Cardiac atrium fibroblast (primary cell): ENCODE measurements around a stretch of chr10.

- RAMPAGE, long total RNA, result no peak
These were observed 121.8 kb downstream of the CAMK1D start for GRCh38 chr10:12471080-12471688.

GRCh38 chr10:12529689-12530596 lies 180.6 kb downstream of the CAMK1D start:
- RAMPAGE, long total RNA, result no peak

GRCh38 chr10:12615304-12615606 lies 265.9 kb downstream of the CAMK1D start:
- RAMPAGE, long total RNA, result no peak

DNA sequence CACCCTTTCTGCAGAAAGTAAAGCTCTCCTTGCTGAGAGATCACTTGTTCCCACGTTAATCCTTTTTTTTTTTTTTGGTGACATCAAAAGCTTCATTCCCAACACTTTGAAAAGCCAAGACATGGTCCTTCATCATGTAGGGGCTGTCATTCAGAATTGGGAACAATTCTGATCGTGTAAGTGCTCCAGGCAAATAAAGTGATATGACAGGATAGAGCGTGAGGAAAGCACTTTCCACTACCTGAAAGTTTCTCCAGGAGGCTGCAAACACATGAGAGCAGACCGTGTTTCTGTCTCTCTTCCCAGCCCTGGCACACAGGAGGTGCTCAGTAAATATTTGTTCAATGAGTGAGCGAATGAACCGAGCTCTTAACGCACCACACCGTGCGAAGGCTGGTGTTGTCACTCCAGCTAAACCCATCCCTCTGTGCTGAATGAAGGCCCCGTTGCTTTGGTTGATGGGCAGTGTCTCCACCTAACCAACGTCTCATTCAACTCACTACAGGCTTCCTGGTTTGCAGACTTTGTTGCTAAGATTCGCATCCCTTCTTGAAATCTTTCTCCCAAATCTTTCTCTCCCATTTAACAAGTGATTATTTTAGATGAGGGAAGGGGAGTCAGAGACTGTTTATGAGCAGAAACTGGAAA lies 282.4 kb downstream of the CAMK1D start:
- RAMPAGE, long total RNA, result no peak

GRCh38 chr10:12844902-12845429 lies 156.5 kb downstream of the CCDC3 start:
- RAMPAGE, long total RNA, result no peak

DNA sequence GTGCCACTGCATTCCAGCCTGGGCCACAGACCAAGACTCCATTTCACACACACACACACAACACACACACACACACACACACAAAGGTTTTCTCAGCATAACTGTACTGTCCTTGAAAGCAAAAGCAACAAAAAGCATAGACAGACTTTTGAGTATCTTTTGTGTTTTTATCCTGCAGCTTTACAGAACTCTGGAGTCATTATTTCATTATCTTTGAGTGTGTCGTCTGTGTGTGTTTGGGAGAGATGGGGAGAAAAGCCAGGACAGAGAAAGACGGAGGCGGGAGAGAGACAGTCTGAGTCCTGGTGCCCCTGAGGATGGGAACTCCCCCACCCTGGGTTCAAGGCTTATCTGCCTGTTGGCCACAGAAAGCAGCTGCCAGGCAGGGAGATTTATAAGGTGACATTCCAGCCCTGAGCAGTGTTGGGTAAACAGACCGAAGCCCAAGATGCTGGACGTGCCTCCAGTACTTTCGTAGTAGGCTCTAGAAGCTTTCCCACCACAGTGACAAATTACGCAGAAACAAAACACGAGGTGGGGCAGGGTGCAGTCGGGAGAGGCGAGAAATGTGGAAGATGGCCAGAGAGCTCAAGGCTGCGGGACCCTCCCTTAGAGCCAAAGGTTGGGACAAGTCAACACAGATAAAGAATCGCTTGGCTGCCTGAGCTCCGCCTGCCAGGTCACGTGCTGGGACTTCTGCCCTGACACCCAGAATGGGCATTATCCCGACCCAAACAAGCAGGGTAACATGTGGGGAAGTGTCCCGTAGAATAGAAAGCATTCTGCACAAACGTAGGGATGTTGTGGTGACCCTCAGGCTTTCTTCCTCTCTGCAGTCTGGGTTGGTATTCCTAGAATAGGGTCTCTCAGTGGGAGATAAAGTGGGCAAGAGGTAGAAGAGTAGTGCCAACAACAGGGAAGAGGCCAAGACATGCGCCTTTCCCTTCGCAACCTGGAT lies 41.1 kb downstream of the CCDC3 start:
- RAMPAGE, long total RNA, result no peak

GRCh38 chr10:13184734-13185593 lies 23.6 kb downstream of the MCM10 start:
- RAMPAGE, long total RNA, result no peak

- RAMPAGE, long total RNA, result no peak
These were observed 662 bp downstream of the PHYH start for GRCh38 chr10:13298821-13299983.

- RAMPAGE, long total RNA, result no peak
These were observed 35.0 kb upstream of the SEPHS1 start for GRCh38 chr10:13382593-13383956.

- RAMPAGE, long total RNA, result no peak
These were observed 38.3 kb downstream of the BEND7 start for GRCh38 chr10:13490485-13490914.

- RAMPAGE, long total RNA, result no peak
These were observed 39.1 kb downstream of the PRPF18 start for GRCh38 chr10:13625672-13626404.

GRCh38 chr10:13634191-13634647 lies 47.5 kb downstream of the PRPF18 start:
- RAMPAGE, long total RNA, result no peak

DNA sequence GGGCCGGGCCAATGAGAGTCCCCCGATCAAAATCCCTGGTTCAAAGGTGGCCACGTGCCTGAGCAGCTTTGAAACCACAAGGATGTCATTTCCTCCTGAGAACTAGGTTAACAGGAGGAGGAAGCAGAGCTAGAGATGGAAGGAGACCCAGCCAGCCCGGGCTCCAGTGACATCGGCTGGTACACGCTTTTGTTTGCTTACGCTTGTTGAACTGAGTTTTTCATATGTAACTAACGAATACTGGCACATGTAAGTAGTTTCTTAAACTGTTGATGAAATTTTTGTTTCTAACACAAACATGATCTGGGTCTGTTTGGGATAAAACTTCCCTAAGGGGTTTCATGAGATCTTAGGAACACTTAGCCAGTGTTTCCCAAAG lies 61.7 kb downstream of the PRPF18 start:
- RAMPAGE, long total RNA, result no peak

DNA sequence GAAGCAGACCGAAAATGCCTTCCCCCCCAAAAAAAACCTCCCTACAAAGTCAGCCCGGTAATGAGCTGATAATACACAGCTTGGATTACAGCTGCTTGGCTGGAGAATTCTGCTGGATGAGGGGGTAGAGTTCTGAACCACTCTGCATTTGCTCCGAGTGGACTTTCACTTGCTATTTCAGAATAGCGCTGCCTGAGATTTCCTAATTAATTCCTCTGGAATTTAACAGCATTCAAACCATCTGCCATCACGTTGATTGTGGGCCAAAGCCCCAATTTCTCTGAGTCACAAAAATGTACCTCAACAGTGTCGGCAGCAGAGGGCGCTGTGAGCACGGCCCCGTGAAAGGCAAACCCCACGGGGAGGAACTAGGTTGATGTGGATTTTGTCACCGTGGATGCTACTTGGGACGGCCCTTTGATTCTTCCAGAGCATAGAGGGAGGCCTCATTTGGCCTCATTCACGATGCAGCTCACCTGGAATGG lies 73.1 kb downstream of the PRPF18 start:
- RAMPAGE, long total RNA, result no peak

DNA sequence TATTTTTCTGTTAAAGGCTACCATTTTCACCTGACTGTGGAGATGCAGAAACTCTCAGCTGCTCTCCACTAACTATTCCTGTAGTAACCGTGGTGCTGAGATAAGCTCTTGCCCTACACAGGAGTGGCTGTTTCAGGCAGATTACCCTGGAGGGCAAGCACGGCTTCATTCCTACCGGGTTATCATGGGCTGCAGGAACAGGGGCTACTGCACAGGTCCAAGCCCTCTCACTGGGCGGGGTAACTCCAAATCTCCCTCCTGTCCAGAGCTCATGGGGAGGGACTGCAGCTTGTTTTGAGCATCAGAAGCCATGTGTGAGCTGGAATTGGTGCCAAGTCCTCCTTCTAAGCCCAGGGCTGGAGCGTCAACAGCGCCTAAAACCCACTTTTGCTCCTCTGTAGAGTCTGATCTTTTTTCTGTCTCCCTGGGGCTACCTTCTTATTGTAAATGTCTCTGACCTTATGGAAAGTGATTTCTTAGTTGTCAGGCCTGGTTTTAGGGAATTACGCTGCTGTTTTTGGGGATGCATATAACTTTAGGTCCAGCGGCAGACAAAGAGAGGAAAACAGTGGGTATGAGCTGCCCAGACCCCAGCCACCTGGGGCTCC lies 119.1 kb downstream of the PRPF18 start:
- RAMPAGE, long total RNA, result no peak

DNA sequence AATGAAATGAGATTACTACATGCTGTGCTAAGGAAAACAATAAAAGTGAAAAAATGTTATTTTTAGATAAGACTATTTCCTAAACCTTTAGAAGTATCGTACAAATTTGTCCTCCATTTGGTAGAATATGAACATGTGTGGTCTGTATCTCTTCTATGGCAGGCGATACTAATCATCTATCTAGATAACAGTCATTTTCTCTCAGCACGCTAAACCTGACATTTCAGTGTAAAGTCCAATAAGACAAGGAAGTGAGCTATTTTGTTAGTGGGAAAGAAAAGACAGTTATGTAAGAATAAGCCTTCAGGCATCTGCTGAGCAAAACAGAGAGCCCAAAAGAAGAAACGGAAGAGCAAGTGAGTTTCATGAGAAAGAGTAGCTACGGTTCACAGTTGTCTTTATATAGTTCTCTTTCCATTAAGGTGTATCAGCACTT lies 170.6 kb downstream of the PRPF18 start:
- RAMPAGE, long total RNA, result no peak

GRCh38 chr10:13873244-13873532 lies 286.4 kb downstream of the PRPF18 start:
- RAMPAGE, long total RNA, result no peak

DNA sequence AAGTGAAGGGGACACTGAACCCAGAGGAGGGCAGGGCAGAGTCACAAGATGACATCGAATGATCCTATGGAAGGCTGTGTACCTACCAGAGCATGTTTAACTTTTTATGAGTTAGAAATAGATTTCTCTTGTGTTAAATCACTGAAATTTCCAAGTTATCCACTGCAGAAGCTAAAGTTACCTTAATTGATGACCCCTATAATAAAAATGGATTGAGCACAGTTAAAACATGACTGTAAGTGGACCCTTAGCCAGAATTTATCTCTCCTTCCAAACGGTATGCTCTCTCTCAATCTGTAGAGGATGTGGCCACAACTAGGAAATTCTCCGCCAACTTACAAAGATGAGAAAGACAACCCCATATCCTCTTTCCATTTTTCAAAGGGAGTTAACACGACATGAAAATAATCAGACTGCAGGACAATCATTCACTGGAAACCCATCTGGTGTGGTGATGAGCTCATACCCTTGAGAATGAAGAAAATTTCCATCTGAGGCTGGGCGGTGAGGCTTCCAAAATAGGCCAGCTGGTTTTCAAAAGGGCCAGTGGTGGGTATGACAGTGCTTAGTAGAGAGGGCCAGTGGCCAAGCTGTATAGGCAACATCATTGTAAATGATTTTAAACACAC lies 369.7 kb downstream of the FRMD4A start:
- RAMPAGE, long total RNA, result no peak

- RAMPAGE, long total RNA, result no peak
These were observed 359.1 kb downstream of the FRMD4A start for GRCh38 chr10:13971591-13971956.

DNA sequence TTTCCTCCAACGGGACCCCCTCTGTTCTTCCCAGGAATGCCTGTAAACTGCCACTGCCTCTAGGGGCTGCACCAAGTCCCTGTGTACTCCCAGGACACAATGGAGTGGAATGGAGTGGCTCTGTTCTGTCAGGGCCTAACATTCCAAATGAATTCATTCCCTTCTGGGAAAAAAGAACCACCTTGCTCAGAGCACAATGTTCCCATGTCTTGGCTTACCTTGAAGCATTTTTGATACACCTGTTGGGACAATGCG lies 339.4 kb downstream of the FRMD4A start:
- RAMPAGE, long total RNA, result no peak